Ureter (tissue), 1 donor: ENCODE measurements around the gene KCND3.

DNA sequence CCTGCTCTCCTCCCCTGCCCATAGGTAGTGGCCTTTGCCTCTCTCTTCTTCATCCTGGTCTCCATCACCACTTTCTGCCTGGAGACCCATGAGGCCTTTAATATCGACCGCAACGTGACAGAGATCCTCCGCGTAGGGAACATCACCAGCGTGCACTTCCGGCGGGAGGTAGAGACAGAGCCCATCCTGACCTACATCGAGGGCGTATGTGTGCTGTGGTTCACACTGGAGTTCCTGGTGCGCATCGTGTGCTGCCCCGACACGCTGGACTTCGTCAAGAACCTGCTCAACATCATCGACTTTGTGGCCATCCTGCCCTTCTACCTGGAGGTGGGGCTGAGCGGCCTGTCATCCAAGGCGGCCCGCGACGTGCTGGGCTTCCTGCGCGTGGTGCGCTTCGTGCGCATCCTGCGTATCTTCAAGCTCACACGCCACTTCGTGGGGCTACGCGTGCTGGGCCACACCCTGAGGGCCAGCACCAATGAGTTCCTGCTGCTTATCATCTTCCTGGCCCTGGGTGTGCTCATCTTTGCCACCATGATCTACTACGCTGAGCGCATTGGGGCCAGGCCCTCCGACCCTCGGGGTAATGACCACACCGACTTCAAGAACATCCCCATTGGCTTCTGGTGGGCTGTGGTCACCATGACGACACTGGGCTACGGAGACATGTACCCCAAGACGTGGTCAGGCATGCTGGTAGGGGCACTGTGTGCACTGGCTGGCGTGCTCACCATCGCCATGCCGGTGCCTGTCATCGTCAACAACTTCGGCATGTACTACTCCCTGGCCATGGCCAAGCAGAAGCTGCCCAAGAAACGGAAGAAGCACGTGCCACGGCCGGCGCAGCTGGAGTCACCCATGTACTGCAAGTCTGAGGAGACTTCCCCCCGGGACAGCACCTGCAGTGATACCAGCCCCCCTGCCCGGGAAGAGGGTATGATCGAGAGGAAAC, 13.1 kb downstream of the KCNC4 start:
- PRO-cap, result no peak

- PRO-cap, result no peak
These were observed 26.3 kb downstream of the KCNC4 start for GRCh38 chr1:110236258-110237036.

- PRO-cap, result no peak
These were observed 33.7 kb downstream of the KCNC4 start for GRCh38 chr1:110243799-110244163.

DNA sequence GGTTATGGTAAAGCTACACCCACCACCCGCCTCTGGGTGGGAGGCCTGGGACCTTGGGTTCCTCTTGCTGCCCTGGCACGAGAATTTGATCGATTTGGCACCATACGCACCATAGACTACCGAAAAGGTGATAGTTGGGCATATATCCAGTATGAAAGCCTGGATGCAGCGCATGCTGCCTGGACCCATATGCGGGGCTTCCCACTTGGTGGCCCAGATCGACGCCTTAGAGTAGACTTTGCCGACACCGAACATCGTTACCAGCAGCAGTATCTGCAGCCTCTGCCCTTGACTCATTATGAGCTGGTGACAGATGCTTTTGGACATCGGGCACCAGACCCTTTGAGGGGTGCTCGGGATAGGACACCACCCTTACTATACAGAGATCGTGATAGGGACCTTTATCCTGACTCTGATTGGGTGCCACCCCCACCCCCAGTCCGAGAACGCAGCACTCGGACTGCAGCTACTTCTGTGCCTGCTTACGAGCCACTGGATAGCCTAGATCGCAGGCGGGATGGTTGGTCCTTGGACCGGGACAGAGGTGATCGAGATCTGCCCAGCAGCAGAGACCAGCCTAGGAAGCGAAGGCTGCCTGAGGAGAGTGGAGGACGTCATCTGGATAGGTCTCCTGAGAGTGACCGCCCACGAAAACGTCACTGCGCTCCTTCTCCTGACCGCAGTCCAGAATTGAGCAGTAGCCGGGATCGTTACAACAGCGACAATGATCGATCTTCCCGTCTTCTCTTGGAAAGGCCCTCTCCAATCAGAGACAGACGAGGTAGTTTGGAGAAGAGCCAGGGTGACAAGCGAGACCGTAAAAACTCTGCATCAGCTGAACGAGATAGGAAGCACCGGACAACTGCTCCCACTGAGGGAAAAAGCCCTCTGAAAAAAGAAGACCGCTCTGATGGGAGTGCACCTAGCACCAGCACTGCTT, 1.8 kb downstream of the RBM15 start:
- PRO-cap, result no peak

- PRO-cap, result no peak
These were observed 4.1 kb downstream of the RBM15 start for GRCh38 chr1:110342832-110344132.

GRCh38 chr1:110421053-110421503, 13.6 kb upstream of the LAMTOR5 start:
- PRO-cap, result no peak

DNA sequence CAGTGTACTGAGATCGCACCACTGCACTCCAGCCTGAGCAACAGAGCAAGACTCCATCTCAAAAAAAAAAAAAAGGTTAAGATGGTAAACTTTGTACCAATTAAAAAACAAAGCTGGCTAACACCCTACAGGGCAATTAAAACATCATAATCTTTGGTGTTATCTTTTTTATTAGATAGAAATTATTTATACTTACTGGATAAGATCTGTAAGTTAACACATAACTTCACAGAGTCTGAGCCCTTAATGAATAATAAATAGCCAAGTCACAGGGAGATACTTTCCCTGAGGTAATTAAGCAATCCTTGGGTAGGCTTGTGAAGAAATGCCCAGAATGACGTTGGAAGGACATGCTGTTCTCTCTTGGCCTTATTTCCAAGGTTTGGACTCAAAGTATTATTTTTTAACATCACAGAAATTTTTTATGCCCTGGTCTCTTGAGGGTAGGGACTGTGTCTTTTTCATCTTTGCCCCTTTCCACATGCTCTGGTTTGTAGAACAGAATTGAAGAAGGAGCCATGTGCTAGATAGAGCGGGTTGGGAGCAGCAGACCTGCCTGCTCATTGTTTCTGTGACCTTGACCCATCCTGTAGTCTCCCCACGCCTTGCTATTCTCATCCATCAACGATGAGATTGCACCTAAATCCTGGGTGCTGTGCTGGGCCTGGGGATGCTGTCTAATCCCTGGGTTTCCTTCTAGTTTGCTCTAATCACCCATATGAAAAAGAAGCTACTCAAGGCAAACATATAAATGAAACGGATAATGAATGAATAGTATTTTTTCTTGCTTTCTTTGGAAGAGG, 17.2 kb upstream of the LAMTOR5 start:
- PRO-cap, result no peak

DNA sequence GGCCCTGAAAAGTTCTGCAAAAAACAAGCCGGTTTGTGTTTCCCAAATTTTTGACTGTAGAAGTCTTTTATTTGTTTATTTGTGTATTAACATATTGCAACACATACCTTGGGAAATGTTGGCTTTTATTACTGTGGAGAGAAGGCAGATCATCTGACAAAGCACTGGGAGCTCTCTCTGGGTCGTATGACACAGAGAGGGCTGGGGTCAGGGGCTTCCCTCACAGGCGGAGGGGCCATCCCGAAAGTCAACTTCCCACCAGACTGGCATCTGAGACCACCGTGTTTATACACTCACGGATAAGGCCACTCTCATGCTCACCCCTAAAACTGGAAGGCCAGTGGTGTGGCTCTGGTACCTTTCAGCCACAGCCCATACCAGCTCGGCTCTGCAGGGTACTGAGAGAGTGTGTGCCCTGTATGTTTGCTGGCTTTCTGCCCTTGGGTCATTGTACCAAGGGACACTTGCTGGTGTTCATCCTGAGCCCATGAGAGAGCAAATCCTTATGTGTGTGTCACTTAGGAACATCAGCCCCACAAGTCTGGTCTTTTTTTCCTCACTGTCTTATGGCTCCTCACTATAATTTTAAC, 818 bp upstream of the PROK1 start:
- PRO-cap, result no peak

DNA sequence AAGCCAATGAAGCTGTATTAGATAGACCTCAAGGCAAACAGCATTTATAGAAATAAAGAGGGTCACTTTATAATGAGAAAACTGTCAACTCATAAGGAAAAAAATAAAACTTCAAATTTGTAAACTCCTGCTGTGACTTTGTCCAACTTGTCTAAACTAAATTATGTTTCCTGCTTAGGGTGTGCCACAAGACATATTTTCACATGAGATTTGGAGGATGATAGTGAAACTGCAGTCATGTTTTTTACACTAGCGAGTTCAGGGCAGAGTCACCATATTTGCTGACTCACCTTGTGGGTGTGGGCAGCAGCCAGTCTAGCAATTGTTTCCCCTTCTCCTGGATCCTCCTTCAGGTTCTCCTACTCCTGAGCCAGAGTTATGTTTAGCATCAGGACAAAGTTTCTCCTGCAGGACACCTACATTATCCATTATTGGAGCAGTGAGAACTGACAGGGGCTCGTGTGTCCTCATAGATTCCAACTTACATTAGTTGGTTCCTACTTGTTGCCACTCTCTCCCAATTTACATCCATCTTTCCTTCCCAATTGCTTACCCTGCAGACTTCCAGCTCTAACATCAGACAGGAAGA, 43.9 kb downstream of the CD53 start:
- PRO-cap, result no peak

DNA sequence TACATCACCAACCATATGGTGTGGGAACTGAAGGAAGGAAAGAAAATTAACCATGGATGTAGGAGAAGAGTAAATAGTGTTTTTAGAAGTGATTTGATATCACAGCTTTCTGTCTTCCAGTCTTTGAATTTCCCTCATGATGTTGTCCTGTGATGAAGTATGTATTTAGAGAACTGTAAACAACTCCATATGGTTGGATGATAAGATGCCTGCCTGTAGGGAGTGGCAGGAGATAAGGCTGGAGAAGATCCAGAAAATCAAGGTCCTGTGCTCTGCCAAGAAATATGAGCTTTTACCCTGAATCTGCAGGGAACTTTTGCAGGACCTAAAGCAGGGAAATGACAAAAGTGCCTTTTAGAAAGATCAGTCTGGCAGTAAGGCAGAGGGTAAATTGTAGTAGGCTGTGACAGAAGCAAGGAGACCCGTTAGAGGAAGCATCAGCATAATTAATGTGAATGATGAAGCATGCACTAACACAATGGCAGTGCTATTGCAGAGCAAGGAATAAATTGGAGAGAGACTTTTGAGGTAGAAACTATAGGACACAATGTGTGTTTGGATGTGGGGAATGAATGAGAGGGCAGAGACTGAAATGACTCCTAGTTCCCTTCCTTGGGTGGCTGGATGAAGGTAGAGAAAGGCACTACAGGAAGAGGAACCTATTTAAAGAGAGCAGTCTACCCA, 22.0 kb downstream of the CEPT1 start:
- PRO-cap, result no peak

GRCh38 chr1:111196012-111196849, 4.2 kb downstream of the DENND2D start:
- PRO-cap, result no peak

DNA sequence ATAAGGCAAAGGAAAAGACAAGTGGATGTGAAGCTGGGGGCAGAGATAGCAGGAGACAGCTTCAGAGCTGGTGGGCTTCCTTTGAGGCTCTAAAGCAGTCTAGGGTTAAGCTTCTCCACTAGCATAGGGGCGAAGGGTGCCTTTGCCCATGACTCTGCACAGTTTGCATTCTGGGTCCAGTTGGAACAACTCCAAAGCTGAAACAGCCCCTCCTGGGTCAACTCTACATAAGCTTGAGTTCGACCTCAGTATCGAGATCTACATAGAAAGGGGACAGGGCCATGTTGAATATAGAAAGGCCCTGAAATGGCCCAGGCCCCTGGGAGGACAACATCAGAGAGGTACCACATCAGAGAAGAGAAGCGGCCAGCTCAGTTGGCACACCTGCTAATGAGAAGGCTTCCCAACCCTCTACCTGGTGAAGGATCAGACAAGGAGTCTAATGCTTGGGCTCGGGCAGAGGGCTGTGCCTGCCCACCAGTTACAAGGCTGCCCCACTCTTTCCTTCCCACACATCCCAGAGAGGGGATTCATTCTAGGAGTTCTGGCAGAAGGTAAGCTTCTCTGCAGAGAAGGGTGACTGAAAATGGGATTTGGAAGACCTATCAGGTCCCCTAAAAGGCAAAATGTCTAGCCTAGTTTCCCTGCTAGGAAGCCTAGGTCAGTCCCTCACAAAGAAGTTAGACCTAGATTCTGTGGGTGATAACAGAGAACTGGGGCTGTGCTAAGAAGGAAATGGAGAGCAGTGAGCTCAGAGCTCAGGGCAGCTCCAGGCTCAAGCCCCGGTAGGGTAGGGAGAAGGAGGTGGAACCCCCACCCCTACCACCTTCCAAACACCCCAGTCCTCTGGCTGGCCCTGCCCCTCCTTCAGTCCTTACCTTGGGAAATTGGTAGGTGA, 1.5 kb downstream of the DENND2D start:
- PRO-cap, result no peak

GRCh38 chr1:111221487-111222126, 5.9 kb upstream of the CHI3L2 start:
- PRO-cap, result no peak

DNA sequence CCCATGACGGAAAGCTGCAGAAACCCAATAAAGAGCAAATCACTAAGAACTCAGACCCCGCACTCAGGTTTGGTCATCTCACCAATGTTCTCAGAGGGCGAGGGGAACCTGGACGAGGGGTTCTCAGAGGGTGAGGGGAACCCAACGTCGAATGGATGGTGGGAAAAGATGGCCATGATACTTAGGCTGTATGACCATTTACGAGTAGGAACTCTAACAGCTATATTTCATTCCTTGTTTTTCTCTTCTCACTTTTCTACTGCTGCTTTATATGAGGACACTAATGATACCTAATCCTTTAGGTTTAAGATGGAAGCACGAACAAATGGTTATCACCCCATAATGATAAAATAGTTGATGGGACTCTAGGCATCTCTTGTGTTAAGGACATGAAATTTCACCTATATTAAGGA, 7.9 kb upstream of the OVGP1 start:
- PRO-cap, result no peak

GRCh38 chr1:111488578-111489147, 14.8 kb downstream of the ADORA3 start:
- PRO-cap, result no peak

- PRO-cap, result bidirectional peak, plus-strand start at chr1:111515915, minus-strand start at chr1:111515748
These were observed 11.9 kb upstream of the ADORA3 start for GRCh38 chr1:111514995-111516081.

DNA sequence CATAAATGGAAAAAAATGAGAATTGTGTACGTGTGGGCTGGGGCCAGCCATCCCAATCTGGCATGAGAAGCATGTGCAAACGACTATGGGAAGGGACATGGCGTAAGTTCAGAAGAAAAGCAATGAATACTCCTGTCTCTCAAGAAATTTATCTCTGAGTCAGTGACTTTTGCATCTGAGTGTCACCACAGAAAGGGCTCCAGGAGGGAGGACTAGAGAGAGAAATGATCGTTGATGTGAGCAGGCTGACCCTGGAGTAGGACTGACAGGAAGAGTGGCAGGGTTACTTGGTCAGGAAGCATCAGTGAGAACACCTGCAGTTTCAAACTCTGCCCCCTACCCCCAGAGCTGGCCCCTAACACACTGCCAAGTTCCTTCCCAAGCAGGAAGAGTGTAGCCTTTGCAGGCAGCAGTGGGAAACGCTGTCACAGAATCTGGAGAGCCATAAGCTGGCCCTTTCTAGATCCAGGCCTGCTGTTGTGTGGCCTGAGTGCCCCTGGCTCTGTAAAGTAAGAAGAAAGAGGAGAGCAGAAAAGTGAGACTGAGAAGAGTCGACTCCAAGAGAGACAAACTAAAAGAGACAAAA, 1.5 kb downstream of the INKA2 start:
- PRO-cap, result no peak

DNA sequence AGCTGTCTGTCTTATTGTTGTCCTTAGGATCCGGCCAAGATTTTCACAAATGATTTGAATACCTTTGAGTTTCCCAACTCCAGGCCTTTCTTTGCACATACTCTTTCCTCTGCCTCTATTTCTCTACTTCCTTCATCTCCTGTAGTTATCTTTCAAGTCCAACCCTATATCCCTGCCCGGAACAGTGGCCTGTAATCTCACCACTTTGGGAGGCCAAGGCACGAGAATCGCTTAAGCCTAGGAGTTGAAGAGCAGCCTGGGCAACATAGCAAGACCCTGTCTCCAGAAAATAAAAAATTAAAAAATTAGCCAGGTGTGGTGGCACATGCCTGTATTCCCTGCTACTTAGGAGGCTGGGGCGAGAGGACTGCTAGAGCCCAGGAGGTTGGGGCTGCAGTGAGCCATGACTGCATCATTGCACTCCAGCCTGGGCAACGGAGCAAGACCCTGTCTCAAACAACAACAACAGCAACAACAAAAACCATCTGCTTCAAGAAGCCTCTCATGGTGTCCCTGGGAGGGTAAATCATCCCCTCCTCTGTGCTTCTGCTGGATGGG, 34.4 kb downstream of the KCND3 start:
- PRO-cap, result no peak

GRCh38 chr1:111973915-111974272, 15.6 kb downstream of the KCND3 start:
- PRO-cap, result no peak

GRCh38 chr1:111989593-111990442, at the start of gene KCND3:
Gene KCND3 (minus strand): TSS chr1:111989668.
- PRO-cap, result bidirectional peak, plus-strand start at chr1:111990247, minus-strand start at chr1:111989943